Paraaortic lymph node (tissue), 1 donor: Measurements from ENCODE around the gene KIF17.

DNA sequence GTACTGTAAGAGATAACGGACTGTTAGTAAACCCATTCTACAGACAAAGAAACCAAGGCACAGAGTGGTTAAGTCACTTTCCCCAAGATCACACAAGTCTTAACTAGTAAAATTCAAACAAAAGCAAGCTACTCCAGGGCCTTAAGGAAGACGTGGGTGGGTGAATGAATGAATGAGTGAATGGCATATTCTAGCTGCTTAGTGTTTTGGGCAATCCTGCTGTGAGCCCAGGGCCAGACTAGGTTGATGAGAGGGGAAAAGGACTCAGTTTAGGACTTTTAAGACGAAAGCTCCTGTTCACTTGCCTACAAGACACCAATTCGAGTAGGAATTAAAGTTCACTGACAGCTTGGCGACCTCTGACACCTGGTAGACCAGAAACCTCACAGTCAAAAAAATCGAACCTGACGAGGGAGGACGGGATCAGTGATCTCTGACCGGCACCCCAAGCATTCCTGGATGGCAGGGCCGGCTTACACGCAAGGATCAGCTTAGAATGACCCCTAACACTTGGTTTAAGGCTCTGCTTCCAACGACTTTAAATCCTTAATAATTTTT is 532 bp downstream of the EMC1 start:
- PRO-cap: no peak

DNA sequence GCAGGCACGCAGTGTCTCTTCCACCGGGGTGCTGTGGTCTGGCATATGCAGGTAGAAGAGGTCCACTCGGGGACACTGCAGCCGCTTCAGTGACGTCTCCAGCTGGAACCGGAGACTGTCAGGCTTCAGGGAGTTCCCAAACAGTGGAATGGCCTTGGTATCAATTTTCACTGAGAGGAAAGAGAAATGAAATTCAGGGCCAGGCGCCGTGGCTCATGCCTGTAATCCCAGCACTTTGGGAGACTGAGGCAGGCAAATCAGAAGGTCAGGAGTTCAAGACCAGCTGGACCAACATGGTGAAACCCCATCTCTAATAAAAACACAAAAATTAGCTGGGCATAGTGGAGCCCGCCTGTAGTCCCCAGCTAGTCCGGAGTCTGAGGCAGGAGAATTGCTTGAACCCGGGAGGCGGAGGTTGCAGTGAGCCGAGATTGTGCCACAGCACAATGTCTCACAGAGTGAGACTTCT is 2.3 kb downstream of the AKR7A3 start:
- PRO-cap: no peak

GRCh38 chr1:19427379-19428155 is 57.8 kb downstream of the CAPZB start:
- PRO-cap: unidirectional peak, minus-strand start at chr1:19427679

- PRO-cap: bidirectional peak, plus-strand start at chr1:19463564, minus-strand start at chr1:19463318
Observed at GRCh38 chr1:19462902-19463916, 22.1 kb downstream of the CAPZB start.

- PRO-cap: bidirectional peak, plus-strand start at chr1:19483457, minus-strand start at chr1:19483355
Observed at GRCh38 chr1:19483232-19483713, 2.1 kb downstream of the CAPZB start.

- PRO-cap: no peak
Observed at GRCh38 chr1:19592921-19593291, 3.9 kb upstream of the MICOS10 start.

GRCh38 chr1:19597197-19598030 is 635 bp downstream of the MICOS10 start:
- PRO-cap: bidirectional peak, plus-strand start at chr1:19597465, minus-strand start at chr1:19597456; bidirectional peak, plus-strand start at chr1:19597832, minus-strand start at chr1:19597668

DNA sequence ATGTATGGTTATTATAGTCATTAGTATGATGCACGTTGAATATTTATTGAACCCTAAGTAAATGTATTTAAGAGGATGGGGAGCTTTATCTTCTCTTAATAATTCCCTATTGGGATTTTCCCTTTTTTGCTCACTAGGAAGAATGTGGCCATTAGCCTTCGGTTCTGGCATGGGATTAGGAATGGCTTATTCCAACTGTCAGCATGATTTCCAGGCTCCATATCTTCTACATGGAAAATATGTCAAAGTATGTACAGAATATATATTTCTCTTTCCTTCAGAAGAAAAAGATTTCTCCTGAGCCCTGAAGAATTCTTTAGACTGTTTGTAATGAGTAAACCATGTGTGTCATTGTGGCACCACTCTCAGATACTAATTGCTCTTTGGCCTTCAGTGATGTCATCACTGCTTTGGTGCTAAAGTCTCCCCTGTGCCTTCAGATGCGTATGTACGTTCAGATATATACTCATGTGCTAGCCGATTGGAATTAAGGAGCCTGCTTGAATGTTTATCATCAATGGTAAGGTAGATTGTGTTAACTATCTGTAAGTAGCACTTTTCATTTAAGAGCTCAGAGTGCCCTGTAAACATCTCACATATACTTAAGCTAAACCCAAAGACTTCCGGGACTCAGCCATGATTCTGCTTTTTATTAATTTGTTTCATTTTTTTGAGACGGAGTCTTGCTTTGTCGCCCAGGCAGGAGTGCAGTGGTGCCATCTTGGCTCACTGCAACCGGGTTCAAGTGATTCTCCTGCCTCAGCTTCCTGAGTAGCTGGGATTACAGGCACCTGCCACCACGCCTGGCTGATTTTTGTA is 20.6 kb upstream of the NBL1 start:
- PRO-cap: no peak

- PRO-cap: unidirectional peak, plus-strand start at chr1:19787162
Observed at GRCh38 chr1:19786818-19787465, 12.8 kb downstream of the TMCO4 start.

- PRO-cap: no peak
Observed at GRCh38 chr1:19815571-19816699, 852 bp upstream of the RNF186 start.

DNA sequence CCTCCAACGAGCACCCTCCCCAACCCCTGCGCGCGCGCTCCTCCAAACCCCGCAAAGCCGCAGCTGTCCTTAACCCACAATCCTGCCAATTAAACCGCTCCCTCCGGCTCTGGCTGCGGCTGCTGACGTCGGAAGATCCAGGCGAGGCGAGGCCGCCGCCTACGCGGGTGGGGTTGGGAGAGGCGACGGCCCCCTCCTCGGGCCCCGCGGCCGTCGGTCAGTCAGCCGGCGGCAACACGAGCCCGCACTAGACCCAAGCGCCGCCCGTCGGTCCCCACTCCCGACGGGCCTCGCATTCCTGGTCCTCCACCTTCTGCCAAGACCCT is 75.3 kb downstream of the VWA5B1 start:
- PRO-cap: no peak

DNA sequence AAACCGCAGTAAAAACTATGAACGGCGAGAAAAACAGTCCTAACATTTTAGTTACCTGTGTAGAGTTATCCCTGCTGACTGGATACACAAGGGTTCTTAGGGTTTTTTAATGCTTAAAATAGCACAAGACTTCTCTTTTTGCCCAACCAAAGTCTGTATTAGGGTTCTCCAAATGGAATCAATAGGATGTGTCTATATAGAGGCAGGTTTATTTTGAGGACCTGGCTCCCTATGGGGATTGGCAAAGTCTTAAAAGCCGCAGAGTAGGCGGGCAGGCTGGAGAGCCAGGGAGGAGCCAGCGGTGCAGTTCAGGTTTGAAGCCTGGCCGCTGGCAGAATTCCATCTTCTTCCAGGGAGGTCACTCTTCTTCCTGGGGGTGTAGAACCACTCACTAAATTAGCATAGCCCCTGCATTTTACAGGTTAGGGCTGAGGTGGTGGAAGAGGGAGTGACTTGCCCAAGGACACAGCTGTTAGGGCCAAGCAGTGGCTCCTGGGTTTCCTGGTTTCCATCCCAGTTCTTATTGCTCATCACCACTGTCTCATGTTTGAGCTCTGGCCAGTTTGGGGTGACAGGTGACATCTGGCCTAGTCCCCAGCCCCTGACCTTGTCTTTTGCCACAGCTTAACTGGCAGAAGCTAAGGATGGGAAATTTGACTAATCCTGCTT is 1.3 kb downstream of the PINK1 start:
- PRO-cap: no peak

DNA sequence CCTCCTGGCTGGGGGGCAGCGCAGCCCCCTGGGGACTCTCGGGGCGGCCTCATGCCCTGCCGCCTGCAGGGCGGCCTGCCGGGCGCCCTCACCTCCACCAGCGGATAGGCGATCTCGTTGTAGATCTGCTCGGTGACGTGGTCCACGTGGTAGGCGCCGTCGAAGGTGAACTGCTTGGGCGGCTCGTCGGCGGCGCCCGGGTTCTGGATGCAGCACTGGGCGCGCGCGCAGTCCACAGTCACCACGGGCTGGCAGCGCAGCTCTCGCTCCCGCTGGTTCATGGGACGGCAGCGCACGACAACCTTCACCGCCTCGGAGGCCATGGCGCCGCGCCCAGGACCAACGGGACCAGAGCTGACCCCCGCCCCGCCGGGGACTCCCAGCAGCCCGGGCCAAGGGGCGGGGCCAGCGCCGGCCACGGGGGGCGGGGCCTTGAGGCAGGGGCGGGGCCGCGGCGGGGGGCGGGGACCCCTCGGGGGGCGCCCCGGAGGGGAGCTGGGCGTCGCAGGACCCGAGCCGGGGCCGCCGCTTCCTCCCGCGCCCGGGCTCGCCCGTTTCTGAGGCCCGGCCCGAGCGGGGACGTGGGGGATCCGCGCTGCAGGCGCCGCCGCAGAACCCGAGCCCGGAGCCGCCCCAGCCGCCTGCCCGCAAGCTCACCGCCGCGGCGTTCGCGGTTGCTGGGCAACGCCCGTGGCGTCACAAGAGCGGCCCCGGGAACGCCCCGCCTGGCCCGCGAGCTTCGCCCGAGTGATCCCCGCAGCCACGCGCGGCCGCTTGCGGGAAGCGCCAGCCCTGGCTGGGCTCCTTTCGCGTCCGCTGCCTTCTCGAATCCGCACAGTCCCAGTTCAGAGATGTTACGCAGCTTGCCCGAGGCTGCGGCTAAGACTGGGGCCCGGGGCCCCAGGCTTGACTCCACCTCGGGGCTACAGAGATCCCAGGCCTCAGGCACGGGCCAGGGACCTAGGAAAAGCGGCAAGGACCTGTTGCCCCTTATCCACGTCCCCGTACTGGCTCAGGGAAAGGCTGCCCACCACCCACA is at the start of gene KIF17:
Gene KIF17, minus strand, starts transcription at position 624 of the 1,039 bp plus-strand sequence.
- PRO-cap: no peak

- PRO-cap: no peak
Observed at GRCh38 chr1:20731326-20732044, 1.0 kb downstream of the SH2D5 start.

DNA sequence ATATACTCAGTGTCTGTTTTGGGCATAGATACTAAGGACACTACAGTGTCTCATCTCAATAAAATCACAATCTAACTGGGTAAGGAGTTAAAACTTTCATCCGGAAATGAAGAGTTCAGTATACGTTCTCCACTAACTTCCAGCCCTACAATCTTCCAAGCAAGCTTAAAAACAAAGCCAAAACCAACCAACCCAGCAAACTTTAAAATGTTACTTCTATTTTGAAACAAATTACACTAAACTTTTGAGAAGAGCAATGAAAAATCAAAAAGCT is 1.6 kb downstream of the HP1BP3 start:
- PRO-cap: no peak

- PRO-cap: no peak
Observed at GRCh38 chr1:20810432-20811169, 23.5 kb upstream of the HP1BP3 start.

DNA sequence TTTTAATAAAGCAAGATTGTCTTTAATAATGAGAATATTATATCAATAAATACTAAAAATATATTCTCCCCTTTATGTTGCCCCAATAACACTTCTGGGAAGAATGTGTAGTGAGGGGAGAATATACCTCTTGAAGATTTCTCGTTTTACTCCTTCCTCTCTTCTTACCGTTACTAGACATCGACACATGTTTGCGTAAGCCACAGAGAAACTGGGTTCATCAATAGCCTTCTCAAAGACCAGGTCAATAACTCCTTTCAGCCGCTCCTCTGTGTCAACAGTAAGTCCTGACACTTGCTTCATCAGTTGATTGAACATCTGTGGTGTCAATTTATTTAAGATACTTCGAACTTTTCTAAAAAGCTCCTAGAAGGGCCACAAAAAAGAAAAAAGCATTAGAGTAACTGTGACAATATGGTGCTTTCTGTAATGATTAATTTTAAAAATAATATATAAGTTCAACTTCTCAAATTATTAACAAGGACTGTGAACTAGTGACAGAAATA is 92.1 kb upstream of the HP1BP3 start:
- PRO-cap: no peak

DNA sequence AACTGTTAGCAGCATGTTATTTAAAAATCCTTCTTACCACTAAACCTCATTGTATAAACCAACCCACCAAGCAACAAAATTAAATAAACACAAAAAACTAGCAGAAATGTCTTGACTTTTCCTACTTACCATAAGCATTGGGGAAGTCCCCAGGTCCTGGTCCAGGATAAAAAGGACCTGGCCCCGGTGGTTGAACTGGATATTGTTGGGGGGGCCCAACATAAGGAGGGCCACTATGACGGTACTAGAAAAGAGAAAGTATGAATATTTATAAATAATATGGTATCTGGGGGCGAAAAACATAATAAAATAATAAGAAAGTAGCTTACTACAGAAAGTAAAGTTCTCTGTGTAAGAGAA is 193.1 kb upstream of the HP1BP3 start:
- PRO-cap: no peak

- PRO-cap: bidirectional peak, plus-strand start at chr1:21262472, minus-strand start at chr1:21262315; unidirectional peak, plus-strand start at chr1:21263047
Observed at GRCh38 chr1:21262250-21263366, 27.7 kb downstream of the ECE1 start.

DNA sequence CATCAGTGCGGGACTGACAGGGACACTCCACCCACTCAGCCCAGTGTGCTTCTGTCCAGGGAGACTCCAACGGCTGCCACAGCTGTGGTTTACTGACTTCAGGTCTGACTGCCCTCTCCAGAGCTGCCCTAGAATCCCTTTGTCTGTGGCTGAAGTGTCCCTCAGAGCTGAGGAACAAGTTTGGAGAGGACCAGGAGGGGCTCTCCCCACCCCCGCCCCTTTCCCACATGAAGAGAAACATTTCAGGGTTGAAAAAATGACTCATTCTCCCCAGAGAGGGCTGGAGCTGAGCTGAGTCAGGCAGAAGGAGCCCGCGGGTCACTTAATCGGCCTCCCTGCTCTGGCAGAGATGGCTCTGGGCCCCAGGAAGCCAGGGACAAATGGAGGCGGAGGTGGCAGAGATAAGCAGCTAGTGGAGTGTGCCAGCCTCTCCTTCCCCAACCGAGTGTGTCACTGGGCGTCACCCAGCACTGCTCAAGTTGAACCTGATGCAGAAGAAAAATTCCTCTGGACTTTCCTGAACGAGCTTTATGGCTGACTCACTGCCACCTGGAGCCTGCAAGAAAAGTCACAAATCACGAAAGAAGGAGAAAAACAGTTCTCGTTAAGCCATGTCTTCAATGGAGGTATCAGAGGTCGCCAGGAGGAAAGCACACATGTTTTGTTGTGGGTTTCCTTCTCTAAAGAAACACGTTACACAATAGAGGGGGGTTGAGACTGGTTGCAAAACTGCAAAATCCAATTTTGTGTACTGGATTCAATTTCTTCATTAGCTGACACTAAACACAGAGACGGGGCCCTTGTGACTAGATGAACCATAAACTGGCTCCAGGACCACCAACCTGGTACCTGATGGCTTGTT is 34.3 kb upstream of the ECE1 start:
- PRO-cap: unidirectional peak, plus-strand start at position 289 of the sequence; unidirectional peak, minus-strand start at position 452 of the sequence